Frontal cortex (tissue), 2 donors: ENCODE measurements around the gene YIPF5.

DNA sequence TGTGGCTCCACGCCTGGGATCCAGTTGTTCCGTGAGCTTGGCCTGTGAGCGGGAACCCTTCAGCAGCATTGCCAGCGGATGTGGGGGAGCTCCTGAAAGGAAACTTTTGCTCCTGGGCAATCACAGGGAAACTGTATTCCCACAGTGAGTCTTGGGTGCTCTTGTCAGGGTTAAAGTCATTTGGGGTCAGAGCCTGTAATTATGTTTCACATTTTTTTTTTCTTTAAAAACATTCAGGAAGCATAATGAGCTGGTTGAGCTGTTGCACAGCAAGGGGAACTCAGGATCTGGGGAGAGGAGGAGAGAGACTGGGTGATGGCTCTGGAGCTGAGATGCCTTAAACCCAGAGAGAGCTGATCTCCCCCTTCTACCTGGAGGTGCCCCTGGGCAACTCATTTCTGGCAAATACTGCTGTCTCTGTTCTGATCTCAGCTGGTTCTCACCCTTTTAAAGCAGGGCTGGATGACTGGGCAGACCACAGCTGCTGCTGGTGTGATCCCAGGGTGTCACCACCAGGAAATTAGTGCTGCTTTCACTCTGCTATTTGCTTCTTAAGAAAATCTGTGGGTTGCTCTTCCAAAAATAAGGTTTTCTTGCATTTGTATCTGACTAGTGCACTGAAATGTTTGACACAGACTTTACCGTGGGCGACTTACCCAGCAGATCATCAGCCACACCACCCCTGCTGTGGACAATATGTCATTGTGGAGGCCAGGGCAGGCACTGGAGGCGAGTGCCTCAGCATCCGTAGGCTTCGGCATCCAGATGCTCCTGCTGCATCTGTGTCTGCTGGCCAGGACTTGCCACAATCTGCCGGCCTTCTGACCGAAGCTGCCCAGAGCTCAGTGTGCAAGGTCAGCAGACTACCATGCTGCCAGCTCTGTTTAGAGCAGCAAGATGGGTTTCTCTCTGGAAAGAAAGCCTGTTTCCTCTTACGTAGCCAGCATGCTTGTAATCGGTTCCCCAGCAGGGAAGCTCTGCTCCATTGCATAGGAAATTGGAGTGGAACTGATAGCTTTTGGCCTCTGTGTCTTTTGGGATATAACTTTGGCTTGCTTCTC is 13.4 kb downstream of the ARHGAP26 start:
- RAMPAGE, long total RNA: no peak

DNA sequence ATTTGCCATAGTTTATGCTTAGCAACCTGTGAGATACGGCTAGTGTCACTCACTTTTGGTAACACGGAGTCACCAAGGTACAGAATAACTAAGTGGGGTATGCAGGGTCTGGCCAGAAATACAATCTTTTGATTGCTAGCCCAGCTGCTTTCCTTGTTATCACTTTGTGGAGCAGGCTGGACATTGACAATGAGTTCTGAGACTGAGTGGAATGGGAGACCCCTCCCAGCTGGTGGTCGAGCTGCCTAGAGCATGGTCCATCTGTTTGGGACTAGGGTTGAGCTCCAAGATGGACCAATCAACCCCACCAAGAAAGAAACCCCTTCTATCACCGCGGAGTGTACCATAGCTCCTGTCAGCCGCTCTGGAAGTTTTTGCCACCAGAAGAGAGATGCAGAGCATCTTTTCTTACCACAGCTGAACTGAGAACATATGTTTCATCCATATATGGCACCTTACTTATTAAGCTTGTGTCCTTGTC is 38.3 kb downstream of the ARHGAP26 start:
- RAMPAGE, long total RNA: no peak

- RAMPAGE, long total RNA: no peak
Observed at GRCh38 chr5:142837158-142837760, 67.1 kb downstream of the ARHGAP26 start.

DNA sequence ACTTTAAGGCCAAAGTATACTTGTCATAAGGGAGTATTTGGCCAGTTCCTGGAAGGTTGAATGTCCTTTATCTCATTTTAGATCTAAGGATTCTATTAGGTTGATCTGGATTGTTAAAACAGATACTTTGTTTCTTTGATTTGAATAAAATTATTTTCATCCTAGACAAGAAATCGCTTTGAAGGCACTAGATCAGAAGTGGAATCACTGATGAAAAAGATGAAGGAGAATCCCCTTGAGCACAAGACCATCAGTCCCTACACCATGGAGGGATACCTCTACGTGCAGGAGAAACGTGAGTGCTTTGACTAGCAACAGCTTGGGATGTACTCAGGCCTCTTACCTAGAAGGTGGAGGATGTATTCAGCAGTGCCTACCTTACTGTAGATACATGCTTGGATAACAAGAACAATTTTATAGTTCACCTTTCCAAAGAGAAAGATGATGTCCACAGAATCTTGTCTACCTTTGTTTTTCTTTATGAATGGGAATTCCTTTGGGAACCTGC is 133.3 kb downstream of the ARHGAP26 start:
- RAMPAGE, long total RNA: no peak

GRCh38 chr5:142910147-142910462 is 139.9 kb downstream of the ARHGAP26 start:
- RAMPAGE, long total RNA: no peak

- RAMPAGE, long total RNA: no peak
Observed at GRCh38 chr5:142912372-142912916, 142.3 kb downstream of the ARHGAP26 start.

DNA sequence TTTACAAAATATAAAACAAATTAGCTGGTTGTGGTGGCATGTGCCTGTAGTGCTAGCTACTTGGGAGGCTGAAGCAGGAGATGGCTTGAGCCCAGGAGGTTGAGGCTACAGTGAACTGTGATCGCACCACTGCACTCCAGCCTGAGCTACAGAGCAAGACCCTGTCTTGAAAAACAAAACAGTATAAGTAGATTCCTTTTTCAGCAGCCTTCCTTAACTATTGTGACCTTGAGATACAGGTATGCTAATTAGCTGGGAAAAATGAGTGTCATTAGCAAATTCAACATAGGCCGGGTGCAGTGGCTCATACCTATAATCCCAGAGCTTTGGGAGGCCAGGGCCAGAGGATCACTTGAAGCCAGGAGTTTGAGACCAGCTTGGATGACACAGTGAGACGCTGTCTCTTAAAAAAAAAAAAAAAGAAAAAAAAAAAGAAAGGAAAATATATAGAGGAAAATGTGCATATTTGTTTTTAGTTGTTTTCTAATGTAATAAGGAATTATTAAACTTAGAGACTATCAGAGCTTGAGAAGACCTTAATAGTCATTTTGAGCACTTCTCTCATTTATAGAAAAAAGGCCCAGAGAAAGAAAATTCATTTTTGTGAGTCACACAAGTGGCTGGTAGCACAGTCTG is 188.4 kb downstream of the ARHGAP26 start:
- RAMPAGE, long total RNA: no peak

DNA sequence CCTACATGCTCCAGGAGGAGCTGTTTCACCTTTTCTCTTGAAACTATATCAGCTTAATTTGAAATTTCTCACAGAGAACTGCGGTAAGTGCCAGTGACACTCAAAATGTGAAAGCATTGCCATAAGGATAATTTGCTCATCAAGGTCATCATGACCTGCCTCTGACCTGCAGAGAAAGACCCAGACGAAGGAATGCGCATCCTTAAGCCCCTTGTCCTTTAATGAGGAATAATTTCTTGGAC is 233.0 kb downstream of the ARHGAP26 start:
- RAMPAGE, long total RNA: no peak

DNA sequence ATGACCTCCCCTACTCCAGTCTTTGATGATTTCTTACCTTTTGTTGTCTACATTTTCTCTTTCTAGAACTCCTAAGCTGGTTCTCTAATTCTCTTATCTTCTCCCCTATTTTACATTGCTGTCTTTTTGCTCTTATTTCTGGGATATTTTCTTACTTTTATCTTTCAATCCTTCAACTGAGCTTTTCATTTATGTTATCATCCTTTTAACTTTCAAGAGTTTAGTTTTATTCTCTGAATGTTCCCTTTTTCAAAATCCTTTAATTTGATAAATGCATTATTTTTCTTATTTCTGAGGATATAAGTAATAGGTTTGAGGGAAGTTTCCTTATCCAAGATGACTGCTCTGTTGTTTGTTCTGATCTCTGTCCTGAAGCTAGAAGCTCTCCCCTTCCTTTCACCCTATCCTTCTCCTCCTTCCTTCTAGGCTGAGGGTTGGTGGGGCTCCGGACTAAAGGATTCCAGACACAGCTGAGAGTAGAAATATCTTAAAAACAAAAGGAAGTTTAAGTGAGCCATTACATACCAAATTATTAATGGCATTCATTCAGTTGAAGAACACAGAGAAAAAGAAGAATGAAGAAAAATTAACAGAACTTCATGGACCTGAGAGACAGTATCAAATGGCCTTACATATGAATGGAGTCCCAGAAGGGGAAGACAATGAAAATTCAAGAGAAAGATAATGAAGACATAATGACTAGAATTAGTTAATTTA is 64.0 kb downstream of the NR3C1 start:
- RAMPAGE, long total RNA: no peak

DNA sequence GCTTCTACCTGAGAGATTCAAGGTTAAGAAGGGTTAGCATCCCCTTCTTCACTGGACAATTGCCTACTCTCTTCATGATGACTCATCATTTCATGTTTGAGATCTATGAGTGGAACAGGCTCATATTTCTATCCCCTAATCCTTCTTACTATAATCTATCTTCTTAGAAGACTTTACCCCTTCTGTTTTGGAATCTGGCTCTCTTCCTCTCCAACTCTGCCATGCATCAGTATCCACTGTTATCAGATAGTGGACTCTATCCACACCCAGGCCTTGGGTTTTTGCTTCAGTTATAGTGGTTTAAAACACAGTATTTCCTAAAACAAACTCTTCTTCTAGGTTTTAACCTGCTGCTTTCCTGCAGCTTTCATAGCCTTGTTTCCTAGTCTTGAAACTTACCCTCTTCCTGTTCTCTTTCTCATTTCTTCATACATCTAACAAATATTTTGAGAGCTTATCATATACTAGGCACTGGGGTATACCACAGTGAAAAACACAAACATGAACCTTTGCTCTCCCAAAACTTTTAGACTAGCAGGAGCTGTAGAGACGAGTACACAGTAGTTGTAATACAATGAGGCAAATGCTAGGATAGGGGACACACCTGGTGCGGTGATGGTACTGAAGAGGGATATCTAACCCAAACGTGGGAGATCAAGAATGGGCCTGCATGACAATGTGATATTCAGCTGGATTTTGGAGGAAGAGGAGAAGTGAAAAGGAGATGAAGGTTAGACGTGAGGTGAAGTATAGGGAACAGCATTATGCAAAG is 54.0 kb downstream of the NR3C1 start:
- RAMPAGE, long total RNA: no peak

- RAMPAGE, long total RNA: no peak
Observed at GRCh38 chr5:143387320-143388170, 15.9 kb downstream of the NR3C1 start.

- RAMPAGE, long total RNA: no peak
Observed at GRCh38 chr5:143399957-143401081, 3.2 kb downstream of the NR3C1 start.

- RAMPAGE, long total RNA: no peak
Observed at GRCh38 chr5:143402906-143403164, 651 bp downstream of the NR3C1 start.

DNA sequence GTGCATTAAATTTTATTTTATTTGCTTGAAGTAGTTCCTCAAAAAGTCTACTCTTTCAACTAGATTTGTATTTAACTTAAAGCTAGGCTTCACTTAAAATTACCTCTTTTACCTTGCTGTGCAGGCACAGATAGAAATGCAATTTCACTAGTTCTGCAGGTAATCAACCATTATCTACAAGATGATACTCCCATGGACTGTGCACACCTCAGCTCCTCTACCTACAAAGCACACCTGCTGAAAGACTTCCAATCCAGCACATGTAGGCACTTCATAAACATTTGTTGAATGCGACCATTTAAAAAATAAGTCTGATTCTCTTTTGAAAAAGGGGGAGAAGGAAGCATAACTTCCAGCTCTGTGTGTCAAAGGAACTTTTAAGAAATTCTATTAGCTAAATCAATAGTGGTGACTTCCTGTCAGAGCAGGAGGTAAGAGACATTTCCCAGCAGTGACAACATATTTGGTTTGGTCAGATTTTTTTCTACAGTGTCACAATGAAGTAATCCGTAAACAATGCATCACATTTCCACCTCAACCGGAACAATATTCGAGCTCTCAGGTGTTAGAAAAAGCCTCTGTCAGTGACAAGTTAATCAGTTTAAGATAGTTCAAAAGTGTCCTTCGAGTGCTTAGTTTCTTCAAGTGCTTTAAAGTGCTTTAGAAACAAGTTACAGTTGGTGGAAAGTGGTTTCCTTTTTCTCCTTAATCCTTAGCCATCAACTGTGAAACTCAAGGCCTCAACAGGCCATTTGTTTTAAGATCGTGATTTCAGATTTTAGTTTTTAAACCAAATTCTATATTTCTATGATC is 182.2 kb upstream of the HMHB1 start:
- RAMPAGE, long total RNA: no peak

DNA sequence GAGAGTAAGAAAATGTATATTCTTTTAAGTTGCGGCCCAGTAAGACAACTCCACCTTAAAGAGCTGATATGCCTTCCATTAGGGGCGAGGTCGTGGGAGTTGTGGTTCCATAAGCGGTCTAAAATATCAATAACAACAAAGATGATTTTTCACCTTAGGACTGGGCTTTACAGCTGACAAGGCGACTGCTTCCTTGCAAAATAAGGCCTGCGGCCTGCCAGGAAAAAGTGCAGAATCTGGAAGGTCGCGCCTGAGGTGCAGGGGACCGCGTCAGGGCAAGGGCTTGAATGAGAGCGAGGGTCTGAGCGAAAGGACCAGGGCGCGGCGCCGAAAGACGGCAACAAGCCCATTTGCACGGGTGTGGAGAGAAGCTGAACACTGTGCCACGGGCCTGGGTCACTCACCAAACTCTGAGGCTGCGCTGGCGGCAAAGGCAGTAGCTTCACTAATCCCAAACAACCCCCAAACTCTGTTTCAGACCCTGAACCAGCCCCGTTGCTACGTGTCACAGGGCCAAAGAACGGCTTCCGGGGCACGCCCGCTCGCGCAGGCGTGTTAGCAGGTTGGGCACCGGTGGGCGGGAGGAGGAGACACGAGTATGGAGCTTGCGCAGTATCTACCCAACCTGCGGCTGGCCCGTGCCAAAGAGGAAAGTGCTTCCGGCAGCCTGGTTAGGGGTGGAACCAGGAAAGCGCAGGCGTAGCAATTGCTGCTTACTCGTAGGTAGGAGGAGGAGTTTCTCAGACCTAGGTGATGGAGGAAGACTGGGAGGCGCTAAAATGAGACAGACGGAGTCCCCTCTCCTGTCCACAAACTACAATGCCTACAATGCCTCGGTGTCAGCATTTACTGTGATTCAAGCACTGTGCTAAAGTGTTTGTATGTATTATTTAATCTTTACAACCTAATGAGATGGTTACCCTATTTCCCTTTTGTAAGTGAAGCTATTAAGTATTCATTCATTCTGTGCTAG is at the start of gene YIPF5:
YIPF5 (minus strand) TSS at position 529 of the 973 bp plus-strand sequence.
- RAMPAGE, long total RNA: start-site peak on the minus strand centred at position 479 of the sequence, 66 bp wide, 744 and 73 reads in 2 replicates

DNA sequence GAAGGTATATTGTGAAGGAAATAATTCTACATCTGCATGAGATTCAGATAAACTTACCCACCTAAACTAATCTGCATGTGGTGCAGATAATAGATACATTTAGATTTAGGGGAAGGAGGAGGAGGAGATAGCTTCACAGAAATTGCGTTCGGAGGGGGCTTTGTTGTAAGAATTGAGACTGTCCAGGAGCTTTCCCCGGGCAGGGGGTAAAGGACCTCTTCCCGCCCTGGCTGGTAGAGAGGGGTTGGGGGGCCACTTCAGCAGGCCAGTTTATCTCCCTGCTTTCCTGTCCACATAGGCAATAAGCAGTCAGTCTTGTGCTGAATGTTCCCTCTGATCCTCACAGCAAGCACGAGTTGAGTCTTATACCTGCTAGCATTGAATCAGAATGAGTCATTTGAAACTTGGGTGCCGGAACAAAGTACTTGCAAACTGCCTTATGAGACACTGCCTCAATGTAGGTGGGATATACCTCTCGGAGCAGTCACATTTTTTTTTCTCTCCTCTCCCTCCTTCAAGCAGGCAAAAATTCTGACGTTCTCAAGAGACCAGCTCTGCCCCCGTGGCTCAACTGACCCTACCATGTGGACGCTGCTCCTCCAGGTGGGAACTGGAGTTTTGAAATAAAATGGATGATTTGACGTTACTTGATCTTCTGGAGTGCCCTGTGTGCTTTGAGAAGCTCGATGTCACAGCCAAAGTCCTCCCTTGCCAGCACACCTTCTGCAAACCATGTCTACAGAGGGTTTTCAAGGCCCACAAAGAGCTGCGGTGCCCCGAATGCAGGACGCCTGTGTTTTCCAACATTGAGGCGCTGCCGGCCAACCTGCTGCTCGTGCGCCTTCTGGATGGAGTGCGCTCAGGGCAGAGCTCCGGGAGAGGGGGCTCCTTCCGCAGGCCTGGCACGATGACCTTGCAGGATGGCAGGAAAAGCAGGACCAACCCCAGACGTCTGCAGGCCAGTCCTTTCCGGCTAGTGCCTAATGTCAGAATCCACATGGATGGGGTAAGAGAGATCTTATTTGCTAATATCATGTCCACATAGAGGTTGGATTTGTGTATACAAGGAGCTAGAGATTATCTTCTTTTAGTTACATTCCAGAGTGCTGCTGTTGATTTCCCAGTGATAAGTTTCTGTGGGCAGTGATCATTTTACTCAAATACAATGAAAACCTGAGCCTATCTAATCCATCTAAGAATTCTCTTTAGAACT is 1.3 kb downstream of the SH3RF2 start:
- RAMPAGE, long total RNA: no peak

GRCh38 chr5:145942137-145942602 is 5.8 kb downstream of the SH3RF2 start:
- RAMPAGE, long total RNA: no peak

DNA sequence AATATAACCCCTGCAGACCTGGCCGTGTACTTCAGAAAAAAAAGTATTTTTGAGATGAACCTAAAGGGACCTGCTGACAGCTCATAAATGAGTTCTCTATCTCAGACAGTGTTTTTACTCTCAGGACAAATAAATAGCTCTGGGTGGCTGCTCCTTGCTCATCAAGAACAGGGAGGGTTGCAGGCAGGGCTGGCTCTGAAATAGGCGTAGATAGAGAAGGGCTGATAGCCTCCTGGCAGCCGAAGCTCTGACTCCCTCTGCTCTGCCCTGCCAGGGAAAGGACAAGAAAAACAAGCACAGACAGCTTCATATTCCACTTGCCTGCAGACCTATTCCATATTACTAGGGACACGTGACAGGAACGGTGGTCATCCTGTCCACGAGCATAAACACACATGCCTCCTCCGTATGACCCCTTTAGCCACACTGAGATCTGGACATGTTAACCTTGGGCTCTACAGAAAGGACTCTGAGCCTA is 64.7 kb downstream of the PLAC8L1 start:
- RAMPAGE, long total RNA: no peak

DNA sequence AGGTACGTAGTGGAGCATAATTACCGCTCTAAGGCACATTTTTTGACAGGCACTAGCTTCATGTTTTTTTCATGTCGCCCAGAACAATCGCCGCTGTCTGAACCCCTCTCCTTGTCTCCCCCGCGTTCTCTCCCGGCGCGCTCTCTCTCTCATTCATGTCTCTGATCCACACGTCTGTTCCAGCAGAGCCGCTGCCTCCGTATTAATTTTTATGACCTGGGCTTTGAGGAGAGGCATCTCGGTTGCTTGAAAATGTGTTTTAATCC is 525 bp downstream of the POU4F3 start:
- RAMPAGE, long total RNA: no peak

DNA sequence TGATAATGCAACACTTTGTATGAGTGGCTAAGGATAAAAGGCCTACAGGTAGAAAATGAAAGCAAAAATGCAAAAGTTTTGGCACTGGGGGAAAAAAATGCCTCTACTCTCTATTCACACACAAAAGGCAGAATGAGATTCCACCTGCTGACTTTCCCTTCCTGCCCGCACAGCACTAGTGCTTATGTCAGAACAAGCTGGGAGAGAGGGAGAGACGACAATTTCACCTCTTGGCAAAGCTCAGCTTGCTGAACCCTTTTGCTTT is 1.6 kb downstream of the PPP2R2B start:
- RAMPAGE, long total RNA: no peak